Mammary epithelial cell (primary cell): ENCODE data around the gene WRAP73.

DNA sequence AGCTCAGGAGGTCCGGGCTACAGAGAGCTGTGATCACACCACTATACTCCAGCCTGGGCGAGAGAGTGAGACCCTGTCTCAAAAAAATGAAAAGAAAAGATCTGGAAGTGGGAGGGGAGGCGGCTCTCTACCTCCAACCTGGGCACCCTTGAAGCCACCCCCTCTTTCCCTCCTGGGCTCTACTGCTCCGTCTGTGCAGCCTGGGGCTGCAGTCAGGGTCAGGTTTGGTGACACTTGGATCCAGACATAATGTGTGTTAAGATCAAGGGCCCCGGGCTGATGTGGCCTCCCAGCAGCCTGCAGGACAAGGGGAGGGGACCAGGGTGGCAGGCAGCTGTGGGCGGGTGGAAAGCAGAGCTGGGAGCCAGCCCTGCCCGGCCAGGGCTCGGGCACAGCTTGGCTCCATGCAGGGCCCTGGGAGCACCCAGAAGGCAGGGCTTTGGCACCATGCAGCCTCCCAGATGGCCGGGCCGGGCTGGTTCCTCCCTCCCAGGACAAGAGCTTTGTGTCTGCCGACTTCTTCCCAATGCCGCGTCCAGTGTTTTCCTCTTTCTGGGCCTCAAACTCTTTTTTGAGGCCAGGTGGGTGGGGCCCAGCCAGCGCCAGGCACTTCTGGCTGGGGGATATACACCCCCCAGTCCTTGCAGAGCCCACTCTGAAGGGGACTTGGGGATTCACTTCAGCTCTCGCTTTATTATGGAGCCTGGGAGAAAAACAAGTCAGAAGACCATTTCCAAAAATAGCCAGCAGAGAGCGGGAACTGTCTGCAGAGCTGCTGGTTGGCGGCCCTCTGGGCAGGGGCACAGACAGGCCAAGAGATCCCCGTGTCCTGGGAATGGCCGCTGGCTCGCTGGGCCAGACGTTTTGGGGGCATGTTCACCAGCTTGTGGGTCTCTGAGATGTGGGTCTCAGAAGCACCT is 104.0 kb upstream of the ARHGEF16 start:
- CAGE, long polyA plus RNA = no peak
- RRBS = 3% methylated on average over 4 of the region's 21 CpGs

DNA sequence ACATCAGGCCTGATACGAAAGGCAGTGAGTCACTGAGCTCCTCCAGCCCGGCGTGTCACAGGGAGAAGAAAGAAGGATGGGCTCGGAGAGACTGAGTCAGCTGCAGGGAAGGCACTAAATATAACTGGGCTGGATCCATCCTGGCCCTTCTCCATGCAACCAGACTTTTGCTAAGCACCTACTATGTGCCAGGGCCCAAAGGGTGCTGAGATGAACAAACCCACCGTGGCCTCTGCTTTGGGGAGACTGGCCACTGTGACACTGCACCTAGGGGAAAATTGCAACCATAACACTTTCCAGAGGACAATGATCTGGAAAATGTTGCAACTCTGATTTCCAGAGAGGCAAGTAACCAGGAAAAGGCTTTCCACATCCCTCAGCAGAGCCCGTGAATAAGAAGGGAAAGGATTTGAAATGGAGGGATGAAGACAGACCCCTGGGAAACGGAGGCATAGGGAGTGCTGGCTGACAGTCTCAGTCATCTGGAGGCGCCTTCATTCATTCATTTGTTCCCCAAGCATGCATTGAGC is 84.5 kb upstream of the ARHGEF16 start:
- CAGE, long polyA plus RNA = no peak
- RRBS = no CpG with 5 or more reads among the region's 8 CpGs

- CAGE, long polyA plus RNA = no peak
- RRBS = 91% methylated on average over 2 of the region's 14 CpGs
These were observed 3.8 kb downstream of the ARHGEF16 start for GRCh38 chr1:3458148-3458842.

- CAGE, long polyA plus RNA = no peak
- RRBS = 24% methylated on average over 2 of the region's 28 CpGs
These were observed 63.8 kb downstream of the MEGF6 start for GRCh38 chr1:3547292-3548112.

- CAGE, long polyA plus RNA = no peak
- RRBS = no CpG with 5 or more reads among the region's 10 CpGs
These were observed 35.2 kb downstream of the MEGF6 start for GRCh38 chr1:3576146-3576511.

DNA sequence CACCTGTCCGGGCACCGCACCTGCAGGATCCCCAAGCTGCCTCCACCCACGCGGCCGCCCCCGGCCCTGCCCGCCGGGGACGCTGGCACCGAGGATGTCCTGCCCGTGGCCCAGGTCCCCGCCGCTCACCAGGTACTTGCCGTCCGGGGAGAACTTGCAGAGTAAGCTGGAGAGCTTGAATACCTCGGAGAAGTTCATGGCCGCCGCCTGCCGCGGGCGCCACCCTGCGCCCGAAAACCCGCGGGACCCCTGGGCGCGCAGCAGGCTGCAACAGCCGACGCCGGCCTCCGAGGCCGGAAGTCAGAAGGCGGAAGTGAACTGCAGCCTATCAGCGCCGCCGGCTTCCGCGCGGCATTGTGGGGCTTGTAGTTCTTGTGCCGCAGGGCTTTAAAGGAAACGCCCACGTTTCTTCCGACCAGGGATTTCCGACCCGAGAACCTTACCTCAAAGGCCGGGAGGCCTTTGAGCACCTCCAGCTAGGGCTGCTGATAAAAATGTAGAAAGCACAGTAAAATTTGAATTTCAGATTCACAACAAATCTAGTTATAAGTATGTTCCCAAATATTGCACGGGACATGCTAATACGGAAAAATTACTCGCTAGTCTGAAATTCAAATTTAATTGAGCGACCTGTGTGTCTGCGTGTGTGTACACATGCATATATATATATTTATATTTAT is at the start of gene WRAP73:
Gene WRAP73, minus strand, starts transcription at position 302 of the 680 bp plus-strand sequence.
- CAGE, long polyA plus RNA = no peak
- RRBS = 1% methylated on average over 14 of the region's 51 CpGs

DNA sequence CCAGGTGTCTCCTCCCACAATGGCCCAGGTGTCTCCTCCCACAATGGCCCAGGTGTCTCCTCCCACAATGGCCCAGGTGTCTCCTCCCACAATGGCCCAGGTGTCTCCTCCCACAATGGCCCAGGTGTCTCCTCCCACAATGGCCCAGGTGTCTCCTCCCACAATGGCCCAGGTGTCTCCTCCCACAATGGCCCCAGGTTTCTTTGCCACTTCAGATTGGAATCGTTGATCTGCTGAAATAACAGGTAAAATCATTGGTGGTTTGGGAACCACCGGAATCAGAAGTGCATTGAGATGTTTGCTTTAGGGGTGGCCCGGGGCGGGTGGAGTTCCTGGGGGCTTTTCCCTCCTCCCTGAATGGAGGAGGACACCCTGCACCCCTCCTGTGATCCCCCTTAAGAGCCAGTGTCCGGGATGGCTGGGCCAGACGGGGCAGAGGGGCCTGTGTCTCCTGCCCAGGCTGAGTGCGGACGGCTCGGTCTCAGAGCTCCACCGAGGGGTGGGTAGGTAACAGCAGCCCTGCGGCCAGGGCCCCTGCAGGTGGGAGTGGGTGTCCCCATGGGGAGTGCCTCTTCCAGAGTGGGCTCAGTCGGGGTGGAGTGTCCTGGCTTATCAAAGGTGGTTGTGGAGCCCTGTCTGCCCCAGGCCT is 23.0 kb downstream of the TP73 start:
- CAGE, long polyA plus RNA = no peak
- RRBS = 4% methylated on average over 3 of the region's 12 CpGs

DNA sequence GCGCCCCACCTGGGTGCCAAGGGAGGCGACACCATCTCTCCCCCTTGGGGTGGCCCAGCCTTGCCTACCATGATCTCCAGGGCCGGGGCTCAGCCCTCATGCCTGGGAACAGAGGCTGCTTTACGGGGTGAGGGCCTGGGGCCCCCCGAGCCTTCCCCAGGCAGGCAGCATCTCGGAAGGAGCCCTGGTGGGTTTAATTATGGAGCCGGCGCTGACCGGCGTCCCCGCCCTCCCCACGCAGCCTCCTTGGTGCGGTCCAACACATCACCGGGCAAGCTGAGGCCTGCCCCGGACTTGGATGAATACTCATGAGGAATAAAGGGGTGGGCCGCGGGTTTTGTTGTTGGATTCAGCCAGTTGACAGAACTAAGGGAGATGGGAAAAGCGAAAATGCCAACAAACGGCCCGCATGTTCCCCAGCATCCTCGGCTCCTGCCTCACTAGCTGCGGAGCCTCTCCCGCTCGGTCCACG is 38.0 kb downstream of the TP73 start:
- CAGE, long polyA plus RNA = no peak
- RRBS = 1% methylated on average over 6 of the region's 25 CpGs

- CAGE, long polyA plus RNA = no peak
- RRBS = no CpG with 5 or more reads among the region's 19 CpGs
These were observed 12.3 kb upstream of the CCDC27 start for GRCh38 chr1:3739786-3740452.

DNA sequence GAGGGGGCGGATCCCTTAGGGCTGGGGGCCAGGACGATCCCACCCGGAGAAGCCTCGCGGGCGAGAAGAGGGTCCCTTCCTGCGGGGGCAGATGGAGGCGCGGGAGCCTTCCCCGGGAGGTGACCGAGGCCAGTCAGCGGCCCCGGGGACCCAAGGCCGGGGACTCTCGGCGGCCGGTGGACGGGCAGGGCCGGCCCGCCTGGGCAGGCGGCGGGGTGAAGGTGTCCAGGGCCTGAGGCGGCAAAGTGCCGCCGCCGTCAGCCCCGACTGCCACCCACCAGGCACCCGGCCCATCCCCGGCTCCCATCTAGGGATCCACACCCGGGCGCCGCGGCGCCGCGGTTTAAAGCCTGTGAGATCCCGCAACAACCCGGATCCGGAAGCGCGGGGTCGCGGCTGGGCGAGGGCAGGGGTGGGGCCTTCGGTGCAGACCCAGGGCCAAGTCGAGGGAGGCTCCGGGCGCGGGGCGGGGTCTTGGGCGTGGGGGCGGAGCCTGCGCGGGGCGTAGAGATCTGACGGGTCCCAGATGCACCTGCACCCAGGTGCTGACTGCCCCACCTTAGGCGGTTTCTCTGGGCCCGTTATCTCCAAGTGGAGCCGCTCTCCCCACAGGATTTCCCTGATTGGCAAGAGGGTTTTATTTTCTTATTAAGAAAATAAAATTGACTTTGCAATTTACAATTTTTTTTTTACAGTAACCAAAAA is 5.1 kb upstream of the CCDC27 start:
- CAGE, long polyA plus RNA = no peak
- RRBS = 1% methylated on average over 34 of the region's 59 CpGs

DNA sequence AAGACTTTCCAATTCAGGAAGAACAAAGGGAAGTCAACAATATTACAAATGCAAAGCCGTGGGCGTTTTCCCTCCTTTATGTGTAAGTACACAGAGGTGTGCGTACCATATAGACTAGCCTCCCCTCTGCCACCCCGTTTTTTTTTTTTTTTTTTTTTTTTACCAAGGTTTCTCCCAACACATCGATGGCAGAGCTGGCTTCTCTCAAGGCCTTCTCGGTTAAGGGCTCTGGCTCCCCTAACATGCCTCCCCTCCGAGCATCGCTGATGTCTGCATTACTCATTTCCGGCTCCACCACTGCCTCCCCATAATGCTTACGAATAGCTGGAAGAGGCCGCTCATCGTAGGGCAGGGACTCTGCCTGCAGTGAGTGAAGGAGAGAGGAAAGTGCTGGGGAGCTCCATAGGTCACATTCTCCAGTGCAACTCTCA is 20.7 kb downstream of the CEP104 start:
- CAGE, long polyA plus RNA = no peak
- RRBS = no CpG with 5 or more reads among the region's 12 CpGs

GRCh38 chr1:3865011-3865818 is 7.9 kb downstream of the DFFB start:
- CAGE, long polyA plus RNA = no peak
- RRBS = 96% methylated on average over 2 of the region's 19 CpGs

GRCh38 chr1:6002630-6003802 is 10.8 kb upstream of the NPHP4 start:
- CAGE, long polyA plus RNA = no peak
- RRBS = no CpG with 5 or more reads among the region's 46 CpGs

GRCh38 chr1:6014095-6014958 is 22.1 kb upstream of the NPHP4 start:
- CAGE, long polyA plus RNA = no peak
- RRBS = no CpG with 5 or more reads among the region's 21 CpGs

DNA sequence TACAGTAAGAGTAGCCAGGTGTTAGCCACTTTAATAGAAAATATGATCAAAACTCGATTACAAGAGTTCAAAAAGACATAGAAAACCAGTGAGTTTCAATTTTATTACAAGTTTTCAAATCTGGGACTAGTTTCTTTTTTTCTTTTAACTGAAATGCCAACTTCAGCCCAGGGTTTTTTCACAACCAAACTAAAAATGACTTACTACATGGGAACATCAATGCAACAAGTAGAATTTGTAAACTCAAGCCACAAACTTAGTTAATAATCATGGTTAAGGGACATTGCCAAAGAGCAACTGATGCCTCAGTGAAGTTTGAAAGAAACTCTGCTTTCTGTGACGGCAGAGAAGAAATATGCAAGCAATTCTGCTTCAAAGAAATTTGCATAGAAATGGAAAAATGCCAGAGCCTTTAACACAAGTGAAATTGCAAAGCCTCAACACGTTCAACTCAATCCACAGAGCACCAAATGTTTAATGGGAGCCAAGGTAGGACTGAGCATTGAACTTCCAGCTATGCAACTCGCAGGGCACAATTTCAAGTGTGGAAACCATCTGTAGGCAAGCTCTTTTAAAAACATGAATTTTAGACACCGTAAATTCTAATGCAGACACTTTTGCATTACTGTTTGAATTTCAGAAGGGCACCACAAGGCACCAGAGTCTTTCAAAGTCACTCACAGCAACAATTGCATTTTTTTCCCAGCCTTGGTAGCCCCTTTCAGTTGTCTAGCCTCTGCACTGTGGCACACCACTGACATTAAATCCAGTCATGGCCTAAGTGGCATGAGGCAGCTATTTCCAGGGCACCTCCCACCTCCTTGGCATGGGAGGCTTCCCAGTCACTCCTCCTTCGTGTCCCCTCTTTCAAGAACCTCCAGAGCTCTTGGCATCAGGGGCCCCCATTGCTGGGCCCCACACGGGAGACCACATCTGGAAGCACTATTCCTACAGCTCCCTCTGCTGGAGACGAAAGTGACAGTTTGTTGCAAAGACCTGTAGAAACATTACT is 5.2 kb upstream of the CHD5 start:
- CAGE, long polyA plus RNA = no peak
- RRBS = no CpG with 5 or more reads among the region's 8 CpGs

DNA sequence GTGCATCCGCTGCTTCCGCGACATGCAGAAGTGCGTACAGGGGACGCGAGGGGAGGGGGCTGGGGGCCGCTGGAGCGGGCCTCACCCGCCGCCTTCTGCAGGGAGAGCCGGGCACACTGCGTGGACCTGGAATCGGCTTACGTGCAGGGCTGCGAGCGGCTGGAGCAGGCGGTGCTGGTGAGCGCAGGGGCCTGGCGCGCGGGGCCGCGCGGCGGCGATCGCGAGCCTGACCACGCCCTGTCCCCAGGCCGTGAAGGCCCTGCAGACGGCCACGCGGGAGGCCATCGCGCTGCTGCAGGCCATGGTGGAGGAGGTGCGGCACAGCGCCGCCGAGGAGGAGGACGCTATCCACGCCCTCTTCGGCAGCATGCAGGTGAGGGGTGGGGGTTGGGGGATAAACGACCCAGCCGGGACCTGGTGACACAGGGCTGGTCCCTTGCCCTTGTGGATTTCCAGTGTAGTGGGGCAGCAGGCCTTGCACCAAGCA is 3.3 kb downstream of the RNF207 start:
- CAGE, long polyA plus RNA = no peak
- RRBS = no CpG with 5 or more reads among the region's 44 CpGs

DNA sequence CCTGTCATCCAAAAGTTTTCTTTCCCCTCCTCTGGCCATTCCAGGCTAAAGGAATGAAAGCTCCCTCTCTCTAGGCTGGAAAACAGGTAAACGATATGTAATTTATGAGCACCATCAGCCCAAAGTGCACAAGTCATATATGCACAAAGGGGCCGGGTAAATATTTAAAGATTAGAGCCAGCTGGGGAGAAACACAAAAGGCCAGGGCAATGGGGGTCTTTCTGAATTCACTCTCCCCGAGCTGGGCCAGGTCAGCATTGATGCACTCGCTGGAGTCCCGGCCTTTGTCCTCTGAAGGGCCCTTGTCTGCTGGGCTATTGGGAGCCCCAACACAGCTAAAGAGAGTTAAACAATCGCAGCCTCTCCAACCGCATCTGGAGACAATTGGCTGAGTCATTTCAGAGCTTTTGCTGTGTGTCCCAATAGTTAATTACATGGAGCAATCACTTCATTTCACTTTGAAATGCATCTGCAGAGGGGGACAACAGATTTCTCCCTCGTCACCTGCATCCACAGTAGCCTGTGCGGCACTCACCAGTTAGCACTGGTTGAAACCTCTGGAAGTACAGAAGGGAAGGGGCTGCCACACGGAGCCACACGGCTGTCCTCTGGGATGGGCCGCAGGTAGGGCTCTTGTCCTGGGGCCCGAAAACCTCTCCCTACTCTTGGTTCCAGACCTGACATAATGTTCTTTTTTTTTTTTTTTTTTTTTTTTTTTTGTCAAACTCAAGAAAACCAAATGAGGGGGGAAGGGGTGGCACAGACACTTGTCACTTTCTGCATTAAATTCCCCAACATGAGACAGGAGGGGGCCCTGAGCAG is 3.6 kb upstream of the HES3 start:
- CAGE, long polyA plus RNA = no peak
- RRBS = no CpG with 5 or more reads among the region's 13 CpGs

GRCh38 chr1:6353676-6354451 is 39.7 kb downstream of the ACOT7 start:
- CAGE, long polyA plus RNA = no peak
- RRBS = no CpG with 5 or more reads among the region's 17 CpGs

GRCh38 chr1:6412781-6413363 is 6.8 kb downstream of the HES2 start:
- CAGE, long polyA plus RNA = no peak
- RRBS = no CpG with 5 or more reads among the region's 6 CpGs

GRCh38 chr1:6449959-6450637 is 15.9 kb downstream of the TNFRSF25 start:
- CAGE, long polyA plus RNA = no peak
- RRBS = no CpG with 5 or more reads among the region's 15 CpGs